ENCODE measurements around a stretch of chr16.

GRCh38 chr16:14486559-14487325 is 143.3 kb downstream of the PARN start:
- PRO-cap, 8 experiments, result no peak in any of the 8 experiments

DNA sequence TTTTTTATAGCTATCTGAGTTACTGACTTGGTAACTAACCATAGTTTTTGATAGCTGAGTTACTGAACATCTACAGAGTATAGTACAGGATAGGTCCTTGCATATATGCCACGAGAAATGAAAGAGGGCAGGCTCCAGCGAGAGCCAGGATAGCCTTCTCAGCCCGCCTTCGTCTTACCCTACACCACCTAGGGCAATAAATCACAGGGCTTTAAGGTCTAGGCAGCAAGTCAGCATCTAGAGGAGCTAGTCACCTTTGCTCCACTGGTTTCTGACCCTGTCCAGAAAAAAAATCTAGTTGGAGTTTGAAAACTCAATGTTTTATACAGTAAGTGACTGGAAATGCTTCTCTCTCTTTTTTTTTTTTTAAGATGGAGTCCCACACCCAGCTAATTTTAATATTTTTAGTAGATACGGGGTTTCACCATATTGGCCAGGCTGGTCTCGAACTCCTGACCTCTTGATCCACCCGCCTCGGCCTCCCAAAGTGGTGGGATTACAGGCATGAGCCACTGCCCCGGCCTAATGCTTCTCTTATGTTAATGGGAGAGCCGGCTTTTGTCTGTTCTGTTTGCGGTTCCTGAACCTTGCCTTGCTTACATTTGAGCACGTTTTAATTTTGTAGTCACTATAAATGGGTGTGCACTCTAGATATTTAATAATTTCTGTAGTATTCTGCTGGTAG is 2.8 kb downstream of the BFAR start:
- PRO-cap, 8 experiments, result peak in 1 of 8 experiments; most common plus-strand start position 78 of the sequence (in 1)

- PRO-cap, 8 experiments, result no peak in any of the 8 experiments
These were observed 26.4 kb downstream of the PLA2G10 start for GRCh38 chr16:14667444-14668390.

GRCh38 chr16:15033081-15033855 is 22.6 kb downstream of the NTAN1 start:
- PRO-cap, 8 experiments, result peak in 1 of 8 experiments; most common plus-strand start chr16:15033334 (in 1)

DNA sequence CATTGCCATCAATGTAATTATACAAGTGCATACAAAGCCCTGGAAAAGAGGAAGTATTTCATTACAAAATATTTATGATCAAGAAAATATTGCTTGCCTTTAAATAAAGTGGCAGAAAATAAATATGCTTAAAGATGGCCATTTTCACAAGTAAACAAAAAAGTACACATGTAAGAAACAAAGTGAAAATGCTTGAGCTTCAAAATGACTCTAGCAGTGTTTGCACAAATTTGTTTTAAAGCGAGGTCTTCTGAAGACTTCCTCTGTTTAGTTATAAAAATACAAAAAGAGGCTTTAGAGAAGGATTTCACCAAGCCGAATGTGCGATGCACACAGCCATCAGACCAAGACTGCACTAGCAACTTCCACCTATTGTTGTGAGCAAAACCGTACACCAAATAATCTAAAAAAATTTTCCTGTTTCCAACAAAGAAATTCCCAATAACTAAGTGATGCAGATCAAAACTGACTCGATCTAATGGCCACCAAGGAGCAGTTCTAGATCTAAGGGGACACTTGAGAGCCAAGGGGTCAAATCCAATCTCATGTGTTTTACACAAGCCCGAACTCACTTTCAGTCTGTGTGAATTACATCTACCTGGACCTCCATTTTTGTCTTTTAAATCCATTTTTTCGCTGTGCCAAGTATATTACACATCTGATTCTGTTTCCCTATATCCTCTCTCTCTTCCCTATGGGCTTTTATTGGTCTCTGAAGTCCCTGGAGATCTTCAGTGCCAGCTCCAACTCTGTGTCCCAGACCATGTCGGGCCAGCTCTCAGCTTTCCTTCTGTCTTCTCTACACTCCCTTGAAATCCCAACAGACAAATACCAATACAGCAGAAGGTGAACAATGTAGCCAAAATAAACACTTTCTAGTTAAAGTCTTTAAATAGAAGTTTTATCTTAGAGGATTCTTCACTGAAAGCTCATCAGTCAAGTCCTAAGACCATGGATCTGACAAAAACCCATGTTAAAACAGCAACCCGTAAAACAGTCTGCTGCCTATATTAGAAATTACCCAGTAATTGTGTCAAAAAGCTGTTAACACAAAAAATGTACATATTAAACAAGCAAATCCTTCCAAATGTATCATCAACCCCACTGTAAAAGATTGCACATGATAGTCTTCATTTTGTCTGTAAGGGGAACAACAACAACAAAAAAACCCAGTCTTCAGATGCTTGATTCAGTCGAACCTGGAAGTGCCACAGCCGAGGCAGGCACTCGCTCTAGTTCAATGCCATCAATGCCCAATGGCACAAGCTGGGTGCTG is 5.0 kb upstream of the NTAN1 start:
- PRO-cap, 8 experiments, result no peak in any of the 8 experiments

DNA sequence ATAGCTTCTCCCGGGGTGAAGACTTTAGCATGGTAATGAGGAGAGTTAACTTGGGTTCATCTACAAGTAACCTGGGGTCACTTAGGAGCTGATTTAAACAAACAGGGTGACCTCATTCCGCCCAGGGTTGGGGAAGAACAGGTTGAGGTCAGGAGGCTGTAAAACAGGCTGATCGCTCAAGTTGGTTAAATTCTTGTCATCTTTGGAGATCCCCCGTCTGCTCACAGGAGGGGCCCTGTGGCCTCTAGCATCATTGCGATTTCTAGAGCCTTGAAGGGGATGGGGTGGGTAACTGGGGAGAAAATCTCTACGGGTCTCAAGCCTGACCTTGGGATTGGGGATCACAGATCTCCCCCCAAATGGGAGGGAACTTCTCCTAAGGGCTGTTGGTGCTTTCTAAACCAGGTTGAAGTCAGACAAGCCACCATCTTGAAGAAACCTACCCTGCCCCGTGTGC is 1.8 kb downstream of the MPV17L start:
- PRO-cap, 8 experiments, result no peak in any of the 8 experiments

- PRO-cap, 8 experiments, result no peak in any of the 8 experiments
These were observed 28.2 kb downstream of the BMERB1 start for GRCh38 chr16:15462486-15463057.

DNA sequence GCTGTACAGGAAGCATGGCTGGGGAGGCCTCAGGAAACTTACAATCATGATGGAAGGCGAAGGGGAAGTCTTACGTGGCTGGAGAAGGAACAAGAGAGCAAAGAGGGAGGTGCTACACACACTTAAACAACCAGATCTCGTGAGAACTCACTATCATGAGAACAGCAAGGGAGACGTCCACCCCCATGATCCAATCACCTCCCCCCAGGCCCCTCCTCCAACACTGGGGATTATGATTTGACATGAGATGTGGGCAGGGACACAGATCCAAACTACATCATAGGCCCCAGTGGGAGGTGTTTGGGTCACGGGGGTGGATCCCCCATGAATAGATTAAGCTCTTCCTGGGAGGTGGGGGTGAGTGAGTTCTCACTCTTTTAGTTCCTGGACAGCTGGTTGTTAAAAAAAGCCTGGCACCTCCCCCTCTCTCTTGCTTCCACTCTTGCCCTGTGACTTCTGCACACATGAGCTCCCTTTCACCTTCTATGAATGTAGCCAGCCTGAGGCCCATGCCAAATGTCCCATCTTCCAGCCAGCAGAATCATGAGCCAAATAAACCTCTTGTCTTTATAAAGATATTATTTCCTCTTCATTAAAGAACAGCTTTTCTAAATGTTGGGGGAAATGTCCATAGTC is 79.2 kb downstream of the MARF1 start:
- PRO-cap, 8 experiments, result no peak in any of the 8 experiments

GRCh38 chr16:15601263-15601900 is 41.6 kb downstream of the MARF1 start:
- PRO-cap, 8 experiments, result no peak in any of the 8 experiments

DNA sequence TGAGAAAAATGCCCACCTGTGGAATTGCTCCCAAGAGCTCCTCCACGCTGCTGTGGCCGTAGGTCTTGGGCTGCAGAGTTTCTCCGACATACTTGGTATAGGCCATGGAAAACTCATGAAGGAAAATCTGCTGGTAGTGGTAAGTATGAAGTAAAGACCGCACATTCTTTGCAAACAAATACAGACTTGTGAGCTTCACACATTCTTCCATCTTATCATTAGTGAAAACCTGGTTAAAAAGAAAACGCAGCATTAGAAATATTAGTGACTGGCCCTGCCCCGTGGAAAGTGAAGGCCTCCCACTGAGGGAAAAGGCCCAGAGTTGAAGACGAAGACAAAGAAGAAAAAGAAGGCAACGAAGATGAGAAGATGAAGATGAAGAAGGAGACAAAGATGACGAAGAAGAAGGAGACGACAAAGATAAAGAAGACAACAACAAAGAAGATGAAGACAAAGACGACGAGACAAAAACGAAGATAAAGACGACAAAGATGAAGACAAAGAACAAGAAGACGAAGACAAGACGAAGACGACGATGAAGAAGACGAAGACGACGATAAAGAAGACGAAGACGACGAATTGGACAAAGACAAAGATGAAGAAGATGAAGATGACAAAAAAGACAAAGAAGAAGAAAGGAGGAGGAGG is 40.9 kb downstream of the MARF1 start:
- PRO-cap, 8 experiments, result no peak in any of the 8 experiments

DNA sequence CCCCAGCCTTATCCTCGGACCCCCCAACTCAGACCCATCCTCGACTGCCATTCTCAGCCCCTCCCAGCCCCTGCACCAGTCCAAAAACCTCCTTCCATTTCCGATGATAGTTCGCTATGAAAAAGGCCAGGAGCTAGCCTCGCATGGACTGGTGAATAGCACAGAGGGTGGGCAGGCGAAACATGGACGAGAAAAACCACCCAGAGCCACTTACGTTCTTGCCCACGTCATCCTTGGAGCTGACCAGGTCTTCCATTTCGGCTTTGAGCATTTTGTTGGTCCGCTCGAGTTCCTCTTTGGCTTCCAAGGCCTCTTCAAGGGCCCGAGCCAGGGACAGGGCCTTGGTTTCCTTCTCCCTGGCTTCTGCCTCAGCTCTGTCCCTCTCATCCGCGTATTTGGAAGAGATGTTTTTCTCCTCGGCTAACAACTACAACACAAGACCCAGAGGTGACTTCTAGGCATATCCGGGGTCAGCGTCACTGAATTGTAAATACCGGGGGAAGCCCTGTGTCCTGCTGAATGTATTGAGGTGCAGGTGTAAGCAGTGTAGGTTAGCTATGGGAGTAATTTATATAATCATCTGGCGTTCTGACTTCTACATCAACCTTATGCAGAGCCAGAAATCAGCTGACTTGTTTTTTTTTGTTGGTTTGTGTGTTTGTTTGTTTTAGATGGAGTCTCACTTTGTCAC is 71.3 kb downstream of the NDE1 start:
- PRO-cap, 8 experiments, result no peak in any of the 8 experiments

DNA sequence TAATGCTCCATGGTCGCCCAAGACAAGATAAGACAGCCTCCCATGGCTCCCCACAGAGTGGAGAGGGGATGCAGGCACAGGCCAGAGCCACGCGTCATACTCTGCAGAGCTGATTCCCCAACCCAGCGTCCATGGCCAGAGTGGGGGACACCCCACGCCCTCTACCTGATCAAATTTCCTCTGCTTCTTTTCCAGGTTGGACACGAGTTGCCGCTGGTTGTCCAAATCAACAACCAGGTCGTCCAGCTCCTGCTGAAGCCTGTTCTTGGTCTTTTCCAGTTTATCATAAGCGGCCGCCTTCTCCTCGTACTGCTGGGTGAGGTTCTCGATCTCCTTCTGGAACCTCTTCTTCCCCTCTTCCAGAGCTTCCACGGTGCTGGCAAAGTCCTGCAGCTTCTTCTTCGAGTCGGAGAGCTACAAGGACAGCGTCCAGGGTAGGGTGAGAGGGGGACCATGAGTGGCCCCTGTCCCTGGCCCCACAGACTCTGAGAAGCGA is 74.0 kb downstream of the NDE1 start:
- PRO-cap, 8 experiments, result no peak in any of the 8 experiments

DNA sequence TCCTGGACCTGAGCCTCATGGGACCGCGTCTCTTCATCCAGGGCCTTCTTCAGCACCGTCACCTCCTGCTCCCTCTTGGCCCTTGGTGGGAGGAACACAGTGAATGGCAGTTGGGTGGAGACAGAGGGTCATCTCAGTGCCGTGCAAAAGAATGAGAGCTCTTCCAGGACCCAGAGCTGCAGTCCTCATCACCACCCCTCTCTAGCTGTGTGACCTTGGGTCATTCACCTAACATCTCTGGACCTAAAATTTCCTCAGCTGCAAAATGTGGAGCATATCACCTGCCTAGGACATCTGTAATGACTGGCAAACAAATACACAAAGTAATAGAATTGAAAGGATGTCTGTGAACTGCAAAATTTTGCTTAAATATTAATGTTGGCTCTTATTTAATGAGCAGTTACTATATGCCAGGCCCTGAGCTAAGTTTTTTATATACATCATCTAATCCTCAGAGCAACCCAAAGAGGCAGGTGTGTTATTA is 82.6 kb downstream of the NDE1 start:
- PRO-cap, 8 experiments, result no peak in any of the 8 experiments

DNA sequence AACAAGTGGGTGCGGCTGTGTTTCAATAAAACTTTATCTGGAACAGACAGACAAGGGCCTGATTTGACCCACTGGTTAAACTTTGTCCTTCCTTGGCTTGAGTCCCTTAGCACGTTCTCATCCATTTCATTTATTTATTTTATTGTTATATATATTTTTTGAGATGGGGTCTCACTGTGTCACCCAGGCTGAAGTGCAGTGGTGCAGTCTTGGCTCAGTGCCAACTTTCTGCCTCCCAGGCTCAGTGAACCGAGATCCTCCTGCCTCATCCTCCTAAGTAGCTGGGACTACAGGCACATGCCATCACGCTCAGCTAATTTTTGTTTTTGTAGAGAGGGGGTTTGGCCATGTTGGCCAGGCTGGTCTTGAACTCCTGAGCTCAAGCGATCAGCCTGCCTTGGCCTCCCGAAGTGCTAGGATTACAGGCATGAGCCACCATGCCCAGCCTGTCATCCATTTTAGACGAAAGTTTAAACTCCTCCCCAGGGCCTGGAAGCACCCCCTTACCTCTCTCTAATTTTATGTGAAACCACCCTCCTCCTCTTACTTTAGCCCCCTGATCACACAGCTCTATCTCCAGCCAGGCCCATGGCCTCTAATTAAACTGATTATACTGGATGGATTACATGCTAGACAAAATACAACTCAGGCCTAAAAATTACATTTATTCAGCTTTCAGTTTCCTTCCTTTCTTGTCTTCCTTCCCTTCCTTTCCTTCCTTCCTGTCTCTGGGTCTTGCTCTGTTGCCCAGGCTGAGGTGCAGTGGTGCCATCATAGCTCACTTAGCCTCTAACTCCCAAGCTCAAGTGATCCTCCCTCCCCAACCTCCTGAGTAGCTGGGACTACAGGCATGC is 64.0 kb downstream of the MYH11 start:
- PRO-cap, 8 experiments, result no peak in any of the 8 experiments

GRCh38 chr16:15803494-15804112 is 53.2 kb downstream of the MYH11 start:
- PRO-cap, 8 experiments, result no peak in any of the 8 experiments

DNA sequence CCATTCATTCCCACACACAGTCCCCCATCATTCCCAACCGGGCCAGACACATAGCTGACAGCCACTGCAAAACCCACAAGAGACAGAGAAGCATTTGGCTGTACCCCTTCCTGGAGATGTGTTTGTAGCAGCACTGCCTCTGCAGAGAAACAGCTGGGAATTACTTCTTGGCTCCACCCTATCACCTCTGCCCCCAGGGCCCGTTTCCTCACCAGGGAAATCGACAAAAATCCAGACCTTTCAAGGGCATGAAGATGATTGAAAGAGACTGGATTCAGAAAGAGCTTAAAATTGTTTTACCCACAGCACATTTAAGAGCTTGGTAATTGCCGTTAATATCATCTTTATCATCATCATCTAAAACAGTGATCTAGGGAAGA is 46.3 kb downstream of the MYH11 start:
- PRO-cap, 8 experiments, result no peak in any of the 8 experiments

- PRO-cap, 8 experiments, result no peak in any of the 8 experiments
These were observed 33.7 kb downstream of the MYH11 start for GRCh38 chr16:15822887-15823796.

DNA sequence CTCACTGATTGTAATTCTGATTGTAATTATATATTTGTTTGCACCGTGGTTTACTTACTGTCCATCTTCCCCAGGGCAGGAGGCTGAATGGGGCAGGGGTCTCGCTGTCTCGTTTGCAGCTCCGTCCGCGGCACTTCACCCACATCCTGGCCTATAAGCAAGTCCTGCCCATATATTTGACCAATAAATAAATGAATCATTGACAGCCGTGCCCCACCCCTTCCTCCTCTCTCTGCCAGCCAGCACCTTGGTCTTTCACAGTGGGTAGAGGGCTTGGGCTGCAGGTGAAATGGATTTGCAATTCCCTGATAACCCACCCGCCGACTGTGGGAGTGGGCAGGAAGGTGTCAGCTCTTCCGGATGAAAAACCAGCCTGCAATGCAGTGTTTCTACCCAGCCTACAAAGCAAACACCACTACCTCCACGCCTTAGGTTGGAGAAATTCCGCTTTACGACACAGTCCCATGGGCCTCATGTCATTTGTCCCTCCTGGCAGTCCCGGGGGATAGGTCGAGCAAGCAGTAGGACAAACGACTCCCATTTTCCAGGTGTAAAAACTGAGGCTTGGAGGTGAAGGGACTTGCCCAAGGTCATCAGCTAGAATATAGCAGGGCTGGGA is 78.9 kb downstream of the ABCC1 start:
- PRO-cap, 8 experiments, result peak in 3 of 8 experiments; most common plus-strand start position 558 of the sequence (in 3)

GRCh38 chr16:16045442-16046302 is 96.3 kb downstream of the ABCC1 start:
- PRO-cap, 8 experiments, result no peak in any of the 8 experiments

GRCh38 chr16:16049129-16049652 is 99.8 kb downstream of the ABCC1 start:
- PRO-cap, 8 experiments, result no peak in any of the 8 experiments